ENCODE data around the genes KYAT1, MIGA2, CRAT and IER5L.

DNA sequence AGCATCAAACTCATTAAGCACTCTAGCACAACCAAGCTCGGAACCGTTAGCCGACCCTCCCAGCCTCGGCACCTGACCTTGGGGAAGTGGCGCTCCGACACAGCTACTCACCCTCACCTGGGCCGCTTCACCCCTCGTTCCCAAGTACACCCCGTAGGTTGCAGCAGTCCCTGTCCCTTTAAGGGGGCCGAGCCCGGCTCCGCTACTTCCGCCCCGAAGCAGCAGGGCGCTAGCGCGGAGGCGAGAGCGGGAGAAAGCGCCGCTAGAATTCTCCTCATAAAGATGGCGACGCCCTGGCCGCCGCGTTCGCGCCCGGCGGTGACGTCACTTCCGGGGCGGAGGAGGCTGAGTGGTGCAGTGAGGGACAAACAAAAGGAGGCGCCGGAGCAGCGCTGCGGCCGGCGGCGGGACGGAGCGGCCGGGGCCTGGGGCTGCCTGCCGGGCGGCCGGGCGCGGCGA is at the start of gene KYAT1:
TSS of gene KYAT1 (minus strand) at position 165 of the 459 bp plus-strand sequence.
- PRO-cap = bidirectional peak, plus-strand start at position 397 of the sequence, minus-strand start at position 146 of the sequence
- RAMPAGE, long total RNA, 4 experiments = start-site peak on the minus strand in 3 of 4 experiments, centred at positions 142 to 154 of the sequence, 7 to 20 reads per replicate

DNA sequence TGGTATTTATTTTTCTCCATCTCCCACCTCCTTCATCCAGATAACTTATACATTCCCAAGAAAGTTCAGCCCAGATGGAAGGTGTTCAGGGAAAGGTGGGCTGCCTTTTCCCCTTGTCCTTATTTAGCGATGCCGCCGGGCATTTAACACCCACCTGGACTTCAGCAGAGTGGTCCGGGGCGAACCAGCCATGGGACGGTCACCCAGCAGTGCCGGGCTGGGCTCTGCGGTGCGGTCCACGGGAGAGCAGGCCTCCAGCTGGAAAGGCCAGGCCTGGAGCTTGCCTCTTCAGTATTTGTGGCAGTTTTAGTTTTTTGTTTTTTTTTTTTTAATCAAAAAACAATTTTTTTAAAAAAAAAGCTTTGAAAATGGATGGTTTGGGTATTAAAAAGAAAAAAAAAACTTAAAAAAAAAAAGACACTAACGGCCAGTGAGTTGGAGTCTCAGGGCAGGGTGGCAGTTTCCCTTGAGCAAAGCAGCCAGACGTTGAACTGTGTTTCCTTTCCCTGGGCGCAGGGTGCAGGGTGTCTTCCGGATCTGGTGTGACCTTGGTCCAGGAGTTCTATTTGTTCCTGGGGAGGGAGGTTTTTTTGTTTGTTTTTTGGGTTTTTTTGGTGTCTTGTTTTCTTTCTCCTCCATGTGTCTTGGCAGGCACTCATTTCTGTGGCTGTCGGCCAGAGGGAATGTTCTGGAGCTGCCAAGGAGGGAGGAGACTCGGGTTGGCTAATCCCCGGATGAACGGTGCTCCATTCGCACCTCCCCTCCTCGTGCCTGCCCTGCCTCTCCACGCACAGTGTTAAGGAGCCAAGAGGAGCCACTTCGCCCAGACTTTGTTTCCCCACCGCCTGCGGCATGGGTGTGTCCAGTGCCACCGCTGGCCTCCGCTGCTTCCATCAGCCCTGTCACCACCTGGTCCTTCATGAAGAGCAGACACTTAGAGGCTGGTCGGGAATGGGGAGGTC is 3.8 kb upstream of the PHYHD1 start:
- PRO-cap = bidirectional peak, plus-strand start at position 793 of the sequence, minus-strand start at position 493 of the sequence
- RAMPAGE, long total RNA, 4 experiments = start-site peak on the plus strand in 1 of 4 experiments, centred at positions 171 to 674 of the sequence, 16 to 22 reads per replicate

DNA sequence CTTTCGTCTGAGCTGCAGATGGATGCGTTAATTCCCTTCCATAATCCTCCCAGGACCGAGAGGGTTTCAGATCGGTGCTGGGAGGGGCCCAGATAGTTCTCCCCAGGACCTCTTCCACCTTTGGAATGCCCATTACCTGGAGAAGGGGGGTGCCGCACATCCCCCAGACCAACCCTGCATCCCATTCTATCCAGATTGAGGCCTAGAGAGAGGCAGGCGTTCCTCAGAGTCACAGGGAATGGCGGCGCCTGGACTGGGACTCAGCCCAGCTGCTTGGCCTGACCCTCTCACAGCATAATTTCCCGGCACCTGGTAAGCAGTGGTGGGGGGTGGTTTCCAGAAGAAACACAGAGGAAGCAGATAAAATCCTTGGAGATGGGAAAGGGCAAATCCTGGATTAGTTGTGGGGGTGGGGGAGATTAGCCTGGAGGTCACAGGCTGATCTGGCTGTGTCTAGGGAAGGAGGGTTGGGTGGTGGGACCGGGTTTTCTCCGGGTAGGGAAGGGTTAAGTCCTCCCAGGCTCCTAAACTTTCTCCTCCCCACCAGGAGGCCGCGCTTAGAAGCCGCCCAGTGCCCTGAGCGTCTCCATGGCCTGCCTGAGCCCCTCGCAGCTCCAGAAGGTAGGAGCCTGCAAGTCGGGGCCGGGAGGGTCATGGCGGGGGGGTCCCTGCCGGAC is 1.1 kb downstream of the PHYHD1 start:
- PRO-cap = no peak
- RAMPAGE, long total RNA, 4 experiments = start-site peak on the plus strand in 1 of 4 experiments, centred at position 560 of the sequence, 8 reads per replicate

DNA sequence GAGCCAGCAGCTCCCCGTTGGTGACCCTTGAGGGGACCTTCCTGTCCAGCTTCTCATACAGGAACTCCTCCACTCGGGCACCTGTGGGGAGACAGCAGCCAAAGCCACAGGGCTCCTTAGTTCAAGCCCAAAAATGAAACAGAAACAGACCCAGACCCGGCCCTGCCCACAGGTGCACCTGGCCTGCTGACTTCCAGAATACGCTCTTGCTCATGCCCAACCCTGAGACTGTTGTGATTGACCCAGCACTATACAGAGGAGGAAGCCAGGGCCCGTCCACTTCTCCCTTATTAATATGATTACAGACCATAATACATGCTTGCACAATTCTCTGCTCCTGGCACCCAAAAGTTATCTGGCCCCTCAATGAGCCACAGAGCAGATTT is 7.0 kb downstream of the SH3GLB2 start:
- PRO-cap = no peak
- RAMPAGE, long total RNA, 4 experiments = no peak in any of the 4 experiments

- PRO-cap = unidirectional peak, plus-strand start at chr9:129027040
- RAMPAGE, long total RNA, 4 experiments = no peak in any of the 4 experiments
Observed at GRCh38 chr9:129026367-129027323, 1.5 kb downstream of the SH3GLB2 start.

DNA sequence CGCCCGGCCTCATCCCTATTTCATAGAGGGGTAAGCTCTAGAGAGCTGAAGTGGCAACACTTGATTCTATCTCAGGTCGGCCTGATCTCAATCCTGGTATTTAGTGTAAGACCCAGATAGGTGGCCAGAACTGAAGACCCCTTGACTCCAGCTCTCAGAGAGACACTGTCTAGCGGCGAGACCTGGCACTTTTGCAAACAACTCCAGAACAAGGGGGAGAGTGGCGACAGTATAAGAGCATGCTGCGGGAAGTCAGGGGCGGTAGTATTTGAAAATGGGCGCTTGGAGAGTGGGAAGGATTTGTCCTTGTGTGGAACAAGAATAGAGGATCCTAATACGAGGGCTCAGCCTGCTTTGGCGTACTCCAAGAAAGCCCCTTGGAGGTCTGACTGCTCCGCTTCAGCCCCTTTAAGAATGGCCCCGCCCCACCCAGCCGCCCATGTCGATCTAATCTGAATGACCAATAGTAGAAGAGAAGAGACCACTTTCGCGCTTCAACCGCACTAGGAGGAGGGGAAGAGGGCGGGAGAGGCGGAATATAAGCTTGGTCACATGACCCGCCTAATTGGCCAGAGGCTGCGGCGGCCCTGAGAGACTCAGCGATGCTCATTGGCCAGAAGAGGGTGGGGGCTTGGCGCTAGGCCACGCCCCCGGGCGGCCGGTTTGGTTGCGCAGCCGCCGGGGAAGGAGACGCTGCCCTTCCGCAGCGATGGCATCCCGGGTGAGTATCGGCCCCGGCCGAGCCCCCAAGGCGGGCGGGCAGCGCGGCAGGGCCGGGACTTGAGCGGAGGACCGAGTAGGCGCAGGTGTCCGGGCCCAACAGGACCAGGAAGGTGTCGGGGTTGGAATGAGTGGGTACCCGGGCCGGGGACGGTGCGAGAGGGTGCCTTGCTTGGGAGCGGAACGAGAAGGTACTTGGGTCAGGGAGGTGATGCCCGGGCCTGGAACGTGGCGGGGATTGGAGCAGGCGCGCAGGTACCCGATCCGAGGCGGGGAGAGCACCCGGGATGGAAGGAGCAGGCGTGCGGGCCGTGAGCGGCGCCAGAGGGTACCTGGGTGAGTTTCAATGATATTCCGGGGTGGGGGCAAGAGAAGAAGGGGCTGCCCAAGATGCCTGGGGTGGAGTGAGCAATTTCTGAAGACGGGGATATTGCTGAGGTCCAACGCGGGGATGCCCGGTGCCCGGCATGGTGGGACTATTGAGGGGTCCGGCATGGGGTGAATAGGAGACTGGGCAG is at the start of gene MIGA2:
TSS of gene MIGA2 (plus strand) at position 666 of the 1,238 bp plus-strand sequence.
- PRO-cap = bidirectional peak, plus-strand start at position 690 of the sequence, minus-strand start at position 379 of the sequence
- RAMPAGE, long total RNA, 4 experiments = start-site peak on the plus strand in 4 of 4 experiments, centred at positions 683 to 695 of the sequence, 31 to 303 reads per replicate

- PRO-cap = no peak
- RAMPAGE, long total RNA, 4 experiments = start-site peak on the plus strand in 1 of 4 experiments, at chr9:129042312-129042556 at its widest, 15 reads per replicate
Observed at GRCh38 chr9:129042075-129042627, 5.7 kb downstream of the MIGA2 start.

- PRO-cap = bidirectional peak, plus-strand start at chr9:129052897, minus-strand start at chr9:129052660
- RAMPAGE, long total RNA, 4 experiments = no peak in any of the 4 experiments
Observed at GRCh38 chr9:129052544-129053071, 16.2 kb downstream of the MIGA2 start.

DNA sequence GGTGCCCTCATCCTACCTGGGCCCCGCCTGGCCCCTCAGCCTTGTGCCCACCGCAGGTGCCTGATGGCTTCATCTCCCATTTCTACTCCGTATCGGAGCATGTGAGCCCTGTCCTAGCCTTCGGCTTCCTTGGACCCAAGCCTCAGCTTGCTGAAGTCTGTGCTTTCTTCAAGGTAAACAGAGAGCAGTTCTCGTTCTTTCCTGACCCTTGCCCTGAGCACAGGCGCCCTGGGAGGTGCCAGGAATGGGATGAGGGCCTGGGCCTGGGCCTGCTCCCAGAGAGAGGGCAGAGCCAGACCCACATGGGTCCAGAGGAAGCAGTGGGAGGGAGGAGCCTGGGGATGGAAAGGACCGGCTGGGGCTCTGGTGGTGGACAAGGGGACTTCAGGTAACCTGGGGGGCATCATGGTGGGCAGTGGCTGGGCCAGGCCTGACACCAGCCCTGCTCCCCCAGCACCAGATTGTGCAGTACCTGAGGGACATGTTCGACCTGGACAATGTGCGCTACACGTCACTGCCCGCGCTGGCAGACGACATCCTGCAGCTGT is 11.0 kb upstream of the DOLPP1 start:
- PRO-cap = unidirectional peak, minus-strand start at position 131 of the sequence
- RAMPAGE, long total RNA, 4 experiments = no peak in any of the 4 experiments

DNA sequence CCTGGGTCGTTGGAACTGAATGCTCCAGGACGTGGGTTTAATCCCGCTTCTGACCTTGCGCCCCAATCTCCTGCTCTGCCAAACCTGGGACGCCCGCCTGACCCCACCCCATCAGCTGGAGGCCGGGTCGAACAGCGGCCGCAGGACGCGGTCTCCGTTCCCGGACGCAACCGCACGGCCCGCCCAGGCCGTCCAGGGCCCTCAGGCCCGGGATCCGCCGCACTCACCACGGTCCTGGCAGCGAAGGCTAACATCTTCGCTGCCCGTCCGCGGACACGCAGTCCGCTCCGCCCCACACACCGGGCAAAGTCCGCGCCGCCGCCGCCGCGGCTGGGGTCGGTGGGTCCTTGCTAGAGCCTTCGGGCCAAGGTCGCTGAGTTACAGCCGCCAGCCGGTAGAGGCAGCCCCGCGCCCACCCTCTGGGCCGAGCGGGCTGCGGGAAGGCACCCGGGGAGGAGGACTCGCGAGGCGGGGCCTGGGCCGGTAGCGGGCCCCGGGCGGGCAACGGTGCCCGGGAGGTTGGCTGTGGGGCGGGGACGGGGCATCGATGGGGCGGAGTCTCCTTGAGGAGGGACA is at the start of gene CRAT:
TSS of gene CRAT (minus strand) at position 538 of the 576 bp plus-strand sequence.
- PRO-cap = bidirectional peak, plus-strand start at position 353 of the sequence, minus-strand start at position 225 of the sequence; bidirectional peak, plus-strand start outside the sequence, minus-strand start at position 536 of the sequence
- RAMPAGE, long total RNA, 4 experiments = no peak in any of the 4 experiments

DNA sequence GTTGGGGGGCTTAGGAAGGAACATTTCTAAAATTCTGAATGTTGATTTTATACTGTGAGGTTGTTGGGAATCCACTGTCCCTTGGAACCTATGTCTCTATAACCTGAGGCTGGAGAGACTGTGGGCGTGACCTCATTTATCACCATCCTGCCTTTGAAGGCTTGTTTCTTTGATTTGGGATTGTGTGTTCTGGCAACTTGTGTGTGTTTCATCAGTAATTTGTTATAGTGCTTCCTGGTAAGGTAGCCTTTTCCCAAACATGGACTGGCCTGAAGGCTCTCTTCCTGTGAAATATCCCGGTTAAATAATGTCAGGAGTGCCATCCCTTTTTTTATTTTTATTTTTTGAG is 3.4 kb downstream of the PTPA start:
- PRO-cap = no peak
- RAMPAGE, long total RNA, 4 experiments = no peak in any of the 4 experiments

GRCh38 chr9:129146560-129147098 is 31.4 kb downstream of the IER5L start:
- PRO-cap = bidirectional peak, plus-strand start at chr9:129146949, minus-strand start at chr9:129146759
- RAMPAGE, long total RNA, 4 experiments = no peak in any of the 4 experiments

DNA sequence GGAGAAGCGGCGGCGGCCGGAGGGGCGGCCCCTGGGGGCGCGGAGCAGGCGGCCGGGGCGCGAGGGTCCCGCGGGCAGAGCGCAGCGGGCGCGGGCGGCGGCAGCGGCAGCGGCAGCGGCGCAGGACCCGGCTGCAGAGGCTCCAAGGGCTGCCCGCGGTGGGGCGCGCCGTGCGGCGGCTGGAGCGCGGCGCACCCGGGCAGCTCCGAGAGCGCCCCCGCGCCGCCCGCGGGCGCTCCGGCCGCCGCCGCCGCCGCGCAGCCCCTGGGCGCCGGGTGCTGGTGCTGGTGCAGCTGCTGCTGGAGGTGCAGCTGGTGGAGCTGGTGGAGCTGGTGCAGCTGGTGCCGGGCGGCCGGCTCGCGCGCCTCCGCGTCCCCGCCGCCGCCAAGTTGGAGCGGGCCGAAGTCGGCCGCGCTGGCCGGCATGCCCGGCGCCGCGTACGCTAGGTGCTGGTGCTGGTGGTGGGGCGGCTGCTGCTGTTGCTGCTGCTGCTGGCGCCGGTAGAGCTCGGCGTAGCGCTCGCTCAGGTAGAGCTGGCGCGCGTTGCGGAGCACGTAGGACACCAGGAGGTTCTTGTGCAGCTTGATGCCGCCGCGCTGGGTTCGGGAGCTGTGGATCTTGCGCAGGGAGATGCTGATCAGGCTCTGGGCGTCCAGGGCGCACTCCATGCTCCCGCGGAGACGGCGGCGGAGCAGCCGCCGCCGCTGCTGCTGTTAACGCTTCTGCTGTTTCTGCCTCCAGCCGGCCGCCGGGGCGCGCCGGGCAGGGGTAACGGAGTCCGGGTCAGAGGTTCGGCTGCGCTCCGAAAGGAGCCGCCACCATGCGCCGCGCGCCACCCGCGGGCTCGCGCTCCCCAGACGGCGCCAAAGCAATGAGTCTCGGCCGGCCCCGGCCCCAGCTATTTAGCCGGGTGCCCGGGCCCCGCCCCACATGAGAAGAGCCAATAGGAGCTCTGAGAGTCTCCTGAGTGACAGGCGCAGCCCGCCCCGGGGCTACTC is at the start of gene IER5L:
TSS of gene IER5L (minus strand) at position 877 of the 998 bp plus-strand sequence.
- PRO-cap = unidirectional peak, minus-strand start at position 724 of the sequence; bidirectional peak, plus-strand start outside the sequence, minus-strand start at position 873 of the sequence
- RAMPAGE, long total RNA, 4 experiments = start-site peak on the minus strand in 3 of 4 experiments, centred at positions 874 to 876 of the sequence, 9 to 25 reads per replicate

DNA sequence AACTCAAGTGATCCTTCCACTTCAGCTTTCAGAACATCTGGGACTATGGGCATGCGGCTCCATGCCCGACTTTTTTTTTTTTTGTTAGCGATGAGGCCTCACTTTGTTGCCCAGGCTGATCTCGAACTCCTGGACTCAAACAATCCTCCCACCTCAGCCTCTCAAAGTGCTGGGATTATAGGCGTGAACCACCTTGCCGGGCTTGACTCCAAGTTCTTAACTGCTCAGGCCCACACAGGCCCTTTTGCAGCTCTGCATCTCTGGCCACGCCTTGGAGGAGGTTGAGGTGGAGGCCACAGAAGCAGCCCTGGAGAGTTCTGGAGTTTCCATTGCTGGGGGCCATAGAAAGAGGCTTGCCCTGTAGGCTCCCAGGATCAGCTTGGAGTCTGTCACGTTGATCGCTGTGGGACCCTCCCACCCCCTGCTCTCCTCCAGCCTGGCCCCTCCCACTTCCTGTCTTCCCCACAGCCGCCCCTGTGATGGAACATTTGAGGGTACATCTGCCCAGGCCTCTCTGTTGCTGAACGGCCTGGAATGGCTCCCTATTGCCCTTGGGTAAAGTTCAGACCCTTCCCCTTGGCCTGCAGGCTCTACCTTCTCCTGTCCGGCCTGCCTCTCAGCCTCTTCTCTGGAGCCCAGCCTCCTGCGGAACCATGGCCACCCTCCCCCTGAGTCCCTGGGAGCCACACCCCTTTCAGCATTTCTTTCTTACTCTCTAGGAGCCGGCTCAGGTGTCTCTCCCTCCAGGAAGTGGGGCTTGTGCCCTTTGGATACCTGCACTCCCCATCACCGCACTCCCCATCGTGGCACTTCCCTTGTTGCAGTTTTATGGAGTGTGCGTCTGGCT is 30.3 kb upstream of the IER5L start:
- PRO-cap = no peak
- RAMPAGE, long total RNA, 4 experiments = no peak in any of the 4 experiments

DNA sequence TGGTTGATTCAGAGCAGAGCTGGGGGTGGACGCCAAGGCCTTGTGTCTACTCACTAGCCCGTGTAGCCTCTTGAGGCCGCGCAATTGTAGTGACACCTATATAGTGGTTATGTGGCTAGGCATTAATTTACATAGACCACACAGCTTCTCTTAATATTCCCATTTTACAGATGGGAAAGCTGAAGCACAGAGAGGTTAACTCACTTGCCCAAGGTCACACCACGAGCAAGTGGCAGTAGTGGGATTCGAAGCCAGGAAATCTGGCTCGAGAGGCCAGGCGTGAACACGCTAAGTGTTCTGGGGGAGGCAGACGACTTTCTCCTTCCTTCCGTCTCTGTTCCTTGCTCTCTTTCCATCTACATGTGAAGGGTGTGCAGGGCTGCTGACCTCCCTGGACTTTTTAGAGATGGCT is 49.7 kb upstream of the IER5L start:
- PRO-cap = unidirectional peak, plus-strand start at position 260 of the sequence
- RAMPAGE, long total RNA, 4 experiments = no peak in any of the 4 experiments

DNA sequence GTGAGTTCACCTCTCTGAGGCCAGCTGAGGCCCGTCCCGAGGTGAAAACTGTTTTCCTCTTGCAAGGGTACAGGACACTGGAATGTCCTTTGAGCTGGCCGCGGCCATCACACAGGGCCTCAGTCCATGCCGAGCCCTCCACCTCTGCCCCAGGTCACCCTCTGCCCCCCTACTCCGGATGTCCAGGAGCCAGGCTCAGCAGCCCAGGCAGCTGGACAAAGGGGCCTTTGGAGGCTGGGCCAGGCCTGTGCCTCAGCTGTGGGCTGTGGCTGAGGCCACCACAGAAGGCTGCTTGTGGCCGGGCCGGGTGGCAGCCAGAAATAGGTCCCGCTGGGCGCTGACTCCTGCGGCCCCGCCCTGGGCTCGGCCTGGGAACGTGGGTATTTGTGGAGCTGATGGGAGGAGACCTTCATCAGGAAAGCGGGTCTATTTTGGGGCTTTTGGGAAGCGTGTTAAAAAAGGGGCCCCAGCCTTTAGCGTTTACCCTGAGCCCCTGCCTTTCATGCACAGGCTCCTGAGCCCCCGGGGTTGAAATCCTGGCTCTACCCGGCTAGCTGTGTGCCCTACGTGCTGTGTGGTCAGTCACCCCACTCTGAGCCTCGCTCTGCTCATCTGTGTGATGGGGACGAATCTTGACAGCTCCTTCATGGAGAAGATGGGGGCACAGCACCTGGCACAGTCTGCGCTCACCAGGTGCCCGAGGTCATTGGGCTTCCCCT is 75.1 kb upstream of the IER5L start:
- PRO-cap = no peak
- RAMPAGE, long total RNA, 4 experiments = no peak in any of the 4 experiments

- PRO-cap = no peak
- RAMPAGE, long total RNA, 4 experiments = no peak in any of the 4 experiments
Observed at GRCh38 chr9:129253900-129254743, 76.1 kb upstream of the IER5L start.

GRCh38 chr9:129442763-129443423 is 178.0 kb downstream of the C9orf50 start:
- PRO-cap = bidirectional peak, plus-strand start at chr9:129443182, minus-strand start at chr9:129443079
- RAMPAGE, long total RNA, 4 experiments = no peak in any of the 4 experiments

- PRO-cap = no peak
- RAMPAGE, long total RNA, 4 experiments = no peak in any of the 4 experiments
Observed at GRCh38 chr9:129447068-129447728, 173.7 kb downstream of the C9orf50 start.

GRCh38 chr9:129485313-129485759 is 135.6 kb downstream of the C9orf50 start:
- PRO-cap = no peak
- RAMPAGE, long total RNA, 4 experiments = no peak in any of the 4 experiments

Measured in Peyer's patch (tissue), 4 donors.